Body of pancreas (tissue), 2 donors: ENCODE measurements around a stretch of chrX.

DNA sequence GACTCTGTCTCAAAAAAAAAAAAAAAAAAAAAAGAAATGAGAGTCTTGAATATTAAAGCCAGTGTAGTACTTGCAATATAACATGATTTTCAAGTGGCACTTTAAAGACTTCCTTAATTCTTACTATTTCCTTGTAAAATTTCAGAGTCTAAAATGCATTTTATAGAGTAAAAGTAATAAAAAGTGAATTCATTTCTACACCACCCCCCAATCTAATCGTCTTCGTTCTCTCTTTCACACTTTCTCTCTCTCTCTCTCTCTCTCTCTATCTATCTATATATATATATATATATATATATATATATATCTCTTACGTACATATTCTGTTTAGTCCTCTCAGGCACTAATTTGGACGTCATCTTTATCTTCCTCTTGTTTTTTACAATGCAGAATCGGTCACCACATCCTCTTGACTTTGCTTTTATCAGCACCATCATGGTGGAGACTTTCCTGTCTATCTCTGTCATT is 30.1 kb upstream of the PRKX start:
- PRO-cap = no peak
- RAMPAGE, long total RNA, 2 experiments = no peak in any of the 2 experiments

DNA sequence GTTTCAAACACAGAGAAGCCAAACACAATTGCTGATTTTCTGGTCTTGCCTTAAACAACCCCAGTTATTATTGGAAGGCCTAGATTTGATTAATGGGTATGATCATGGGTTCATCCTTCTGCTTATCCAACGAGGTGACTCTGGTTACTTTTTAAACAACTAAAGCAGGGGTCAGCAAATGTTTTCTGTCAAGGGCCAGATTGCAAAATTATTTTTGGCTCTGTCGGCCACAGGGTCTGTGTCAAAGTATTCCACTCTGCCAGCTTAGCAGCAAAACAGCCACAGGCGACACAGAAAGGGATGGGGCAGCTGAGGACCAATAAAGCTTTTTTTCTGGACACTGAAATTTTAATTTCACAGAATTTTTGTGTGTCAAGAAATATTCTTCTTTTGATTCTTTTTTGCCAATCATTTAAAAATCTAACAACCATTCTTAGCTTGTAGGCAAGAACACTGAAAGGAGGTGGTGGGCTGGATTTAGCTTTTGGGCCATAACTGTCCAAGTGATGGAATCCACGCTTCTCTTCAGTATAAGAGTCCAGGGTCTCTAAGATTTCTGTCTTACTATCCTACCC is 249.0 kb upstream of the STS start:
- PRO-cap = no peak
- RAMPAGE, long total RNA, 2 experiments = no peak in any of the 2 experiments

GRCh38 chrX:7252183-7252617 is 104.2 kb upstream of the PUDP start:
- PRO-cap = no peak
- RAMPAGE, long total RNA, 2 experiments = no peak in any of the 2 experiments

DNA sequence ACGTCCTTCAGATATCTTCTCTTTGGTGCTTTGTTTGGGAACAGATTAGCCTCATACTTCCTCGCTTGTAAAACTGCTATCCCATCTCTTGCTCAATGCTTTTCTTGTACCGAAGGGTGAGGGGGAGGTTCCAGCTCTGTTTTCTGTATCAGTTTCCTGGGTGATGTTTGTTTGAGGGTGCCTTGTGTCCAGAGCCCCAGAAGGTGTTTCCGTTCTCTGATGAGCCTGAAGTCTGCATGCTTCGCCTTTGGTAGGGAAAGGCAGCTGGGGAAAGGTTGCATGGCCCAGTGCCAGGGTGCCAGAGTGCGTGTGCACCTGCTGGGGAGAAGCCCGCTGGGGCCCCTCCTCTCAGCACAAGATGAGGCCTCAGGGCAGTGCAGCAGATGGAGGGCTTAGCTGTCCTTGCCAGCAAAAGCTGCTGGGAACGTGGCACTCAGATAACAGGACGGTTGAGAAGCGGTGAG is 73.7 kb downstream of the TBL1X start:
- PRO-cap = no peak
- RAMPAGE, long total RNA, 2 experiments = no peak in any of the 2 experiments

DNA sequence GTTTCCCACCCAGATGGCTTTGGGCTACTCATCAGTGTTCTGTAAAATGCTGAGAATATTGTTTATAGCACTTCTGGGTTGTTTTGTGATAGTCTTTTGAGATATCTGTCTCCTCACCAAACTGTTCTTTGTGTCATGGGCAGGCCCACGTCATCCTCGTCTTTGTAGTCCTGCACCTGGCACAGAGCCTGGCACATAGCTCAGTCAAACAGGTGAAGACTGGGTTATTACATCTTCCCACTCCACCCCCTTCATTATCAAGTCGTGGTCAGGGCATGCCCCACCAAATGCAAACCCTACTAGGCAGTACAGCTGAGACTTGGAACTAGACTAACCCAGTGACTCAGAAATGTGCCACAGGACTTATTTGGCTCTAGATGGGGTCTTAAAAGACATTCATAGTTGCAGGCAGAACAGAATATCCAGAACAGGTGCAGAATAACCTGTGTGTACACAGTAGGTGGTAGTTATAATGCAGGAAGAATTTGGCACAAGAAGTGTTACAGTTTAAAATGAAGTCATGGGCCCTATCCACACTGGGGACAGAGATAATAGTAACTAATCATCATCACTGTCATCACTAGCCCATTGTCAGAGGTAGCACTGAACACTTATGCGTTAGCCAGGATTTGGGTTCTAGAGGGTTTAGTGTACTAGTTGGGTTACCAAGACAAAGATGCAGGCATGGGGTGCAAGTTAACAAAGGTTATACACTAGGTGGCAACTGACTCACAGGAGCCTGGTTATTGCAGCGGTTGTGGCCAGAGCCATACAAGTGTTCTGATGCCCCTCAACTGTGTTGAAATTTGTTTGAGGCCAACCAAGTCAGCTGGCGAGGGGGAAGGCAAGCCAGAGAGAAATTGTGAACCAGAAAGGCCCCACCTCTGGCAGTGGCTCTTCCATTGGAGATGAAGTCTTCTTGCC is 75.0 kb downstream of the TBL1X start:
- PRO-cap = no peak
- RAMPAGE, long total RNA, 2 experiments = no peak in any of the 2 experiments

GRCh38 chrX:10012113-10012581 is 45.0 kb downstream of the CLDN34 start:
- PRO-cap = no peak
- RAMPAGE, long total RNA, 2 experiments = no peak in any of the 2 experiments

- PRO-cap = unidirectional peak, minus-strand start at chrX:10048810
- RAMPAGE, long total RNA, 2 experiments = no peak in any of the 2 experiments
Measured at GRCh38 chrX:10048466-10049077, 81.4 kb downstream of the CLDN34 start.

- PRO-cap = no peak
- RAMPAGE, long total RNA, 2 experiments = no peak in any of the 2 experiments
Measured at GRCh38 chrX:10110921-10111379, 45.8 kb upstream of the CLCN4 start.

- PRO-cap = no peak
- RAMPAGE, long total RNA, 2 experiments = no peak in any of the 2 experiments
Measured at GRCh38 chrX:10197476-10197763, 40.6 kb downstream of the CLCN4 start.

- PRO-cap = no peak
- RAMPAGE, long total RNA, 2 experiments = no peak in any of the 2 experiments
Measured at GRCh38 chrX:11664859-11665571, 705 bp downstream of the ARHGAP6 start.

DNA sequence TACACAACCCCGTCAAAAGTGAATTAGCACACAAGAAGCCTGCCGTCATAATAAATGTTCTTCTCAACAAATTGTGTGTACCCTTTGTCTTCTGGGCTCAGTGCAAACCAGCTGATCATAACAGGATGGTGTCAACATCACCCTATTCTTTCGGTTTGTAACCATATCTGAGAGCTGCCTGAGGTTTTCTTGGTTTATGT is 28.9 kb downstream of the MSL3 start:
- PRO-cap = no peak
- RAMPAGE, long total RNA, 2 experiments = no peak in any of the 2 experiments

DNA sequence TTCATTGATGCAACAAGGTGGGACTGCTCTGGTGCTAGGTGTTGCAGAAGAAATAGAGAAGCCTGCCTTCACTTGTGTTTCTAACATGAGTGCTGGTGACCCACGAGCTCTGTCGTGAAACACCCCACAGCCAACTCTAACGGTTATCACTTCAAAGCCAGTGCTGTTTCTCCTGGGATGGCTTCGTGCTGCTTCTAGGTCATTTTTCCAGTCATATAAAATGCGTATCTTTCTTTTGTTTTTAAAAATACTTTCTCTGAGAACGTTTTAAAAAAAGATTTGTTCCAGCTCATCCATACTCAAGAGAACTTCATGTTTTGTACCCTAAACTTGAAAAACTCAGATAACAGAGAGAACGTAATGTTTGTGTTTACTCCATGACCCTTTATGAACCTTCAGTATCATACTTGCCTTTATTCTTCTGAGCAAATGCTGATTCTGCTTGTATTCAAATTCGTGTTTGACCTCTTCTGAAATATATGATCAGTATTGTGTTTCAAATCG is 18.7 kb upstream of the PRPS2 start:
- PRO-cap = no peak
- RAMPAGE, long total RNA, 2 experiments = no peak in any of the 2 experiments

DNA sequence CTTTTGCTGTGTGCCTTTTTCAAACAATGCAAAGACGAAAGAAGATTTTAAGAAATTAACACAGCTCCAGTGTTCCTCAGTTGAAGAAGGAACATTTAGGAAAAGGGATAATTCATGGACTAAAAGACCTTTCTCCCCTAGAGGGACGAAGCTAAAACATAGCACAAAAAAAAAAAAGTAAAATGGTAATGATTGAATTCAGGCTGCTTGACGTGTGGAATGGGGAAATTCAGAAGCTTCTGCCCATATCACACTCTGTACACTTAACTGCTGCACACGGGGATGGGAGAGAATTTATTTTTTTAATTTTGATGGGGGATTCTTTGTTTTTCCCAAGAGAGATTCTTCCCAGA is 3.7 kb downstream of the TMSB4X start:
- PRO-cap = no peak
- RAMPAGE, long total RNA, 2 experiments = no peak in any of the 2 experiments

- PRO-cap = no peak
- RAMPAGE, long total RNA, 2 experiments = no peak in any of the 2 experiments
Measured at GRCh38 chrX:13029752-13030899, 14.3 kb downstream of the FAM9C start.

DNA sequence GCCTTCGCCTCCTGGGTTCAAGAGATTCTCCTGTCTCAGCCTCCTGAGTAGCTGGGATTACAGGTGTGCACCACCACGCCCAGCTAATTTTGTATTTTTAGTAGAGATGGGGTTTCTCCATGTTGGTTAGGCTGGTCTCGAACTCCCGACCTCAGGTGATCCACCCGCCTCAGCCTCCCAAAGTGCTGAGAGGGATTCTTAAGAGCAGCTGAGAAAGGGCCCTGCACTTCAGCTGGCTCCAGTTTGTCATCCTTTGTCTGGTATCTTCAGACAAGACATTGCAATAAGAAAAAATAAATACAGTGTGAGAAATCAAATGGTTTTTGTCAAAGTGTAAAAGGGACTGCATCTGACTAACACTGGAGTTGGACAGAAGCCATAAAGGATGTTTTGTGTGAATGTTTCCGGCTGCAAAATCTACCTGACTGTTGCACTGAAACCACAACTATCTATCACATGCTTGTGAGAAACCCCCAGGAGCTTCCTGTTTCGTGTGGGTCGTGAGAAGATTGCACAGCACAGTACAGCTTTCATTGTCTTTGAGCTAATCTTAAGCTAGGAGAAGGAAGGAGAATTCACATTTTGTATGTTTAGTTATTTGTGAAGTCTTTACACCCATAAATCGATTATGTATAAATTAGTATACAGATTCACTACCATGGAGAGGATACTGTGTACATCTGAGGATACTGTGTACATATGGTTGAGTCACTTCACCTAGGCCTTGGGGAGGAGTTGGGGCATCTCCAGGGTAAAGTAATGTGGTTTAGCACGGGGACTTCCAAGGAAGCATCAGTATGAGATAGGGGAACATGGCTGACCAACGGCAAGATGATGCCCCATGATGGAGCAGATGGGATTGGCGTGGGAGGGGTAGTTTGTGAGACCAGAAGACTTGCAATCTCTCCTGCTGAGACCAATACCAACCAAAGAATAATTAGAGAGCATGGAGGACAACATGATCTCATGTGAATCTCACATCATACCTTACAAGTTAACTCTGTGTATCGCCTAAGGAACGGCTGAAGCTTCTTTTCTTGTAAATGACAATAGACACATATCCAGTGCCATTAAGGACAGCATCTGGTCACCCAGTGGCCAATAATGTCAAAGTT is 42.9 kb upstream of the FAM9C start:
- PRO-cap = no peak
- RAMPAGE, long total RNA, 2 experiments = no peak in any of the 2 experiments

- PRO-cap = no peak
- RAMPAGE, long total RNA, 2 experiments = no peak in any of the 2 experiments
Measured at GRCh38 chrX:13167876-13168273, 123.5 kb upstream of the FAM9C start.

DNA sequence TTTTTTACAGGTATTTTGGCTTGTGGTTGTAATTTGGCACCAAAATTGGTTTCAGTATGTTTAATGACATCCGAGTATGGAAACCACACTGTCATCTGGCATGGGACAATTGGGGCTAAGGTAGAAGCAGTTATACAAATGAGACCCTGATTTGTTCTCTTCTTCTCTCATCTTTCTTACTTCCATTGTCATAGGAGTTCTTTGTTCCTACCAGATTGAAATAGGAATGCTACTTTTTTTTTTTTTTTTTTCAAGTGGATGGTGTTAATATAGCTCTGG is 95.9 kb downstream of the ATXN3L start:
- PRO-cap = no peak
- RAMPAGE, long total RNA, 2 experiments = no peak in any of the 2 experiments

GRCh38 chrX:13239342-13239678 is 80.5 kb downstream of the ATXN3L start:
- PRO-cap = no peak
- RAMPAGE, long total RNA, 2 experiments = no peak in any of the 2 experiments

- PRO-cap = no peak
- RAMPAGE, long total RNA, 2 experiments = no peak in any of the 2 experiments
Measured at GRCh38 chrX:13249183-13249584, 70.7 kb downstream of the ATXN3L start.

DNA sequence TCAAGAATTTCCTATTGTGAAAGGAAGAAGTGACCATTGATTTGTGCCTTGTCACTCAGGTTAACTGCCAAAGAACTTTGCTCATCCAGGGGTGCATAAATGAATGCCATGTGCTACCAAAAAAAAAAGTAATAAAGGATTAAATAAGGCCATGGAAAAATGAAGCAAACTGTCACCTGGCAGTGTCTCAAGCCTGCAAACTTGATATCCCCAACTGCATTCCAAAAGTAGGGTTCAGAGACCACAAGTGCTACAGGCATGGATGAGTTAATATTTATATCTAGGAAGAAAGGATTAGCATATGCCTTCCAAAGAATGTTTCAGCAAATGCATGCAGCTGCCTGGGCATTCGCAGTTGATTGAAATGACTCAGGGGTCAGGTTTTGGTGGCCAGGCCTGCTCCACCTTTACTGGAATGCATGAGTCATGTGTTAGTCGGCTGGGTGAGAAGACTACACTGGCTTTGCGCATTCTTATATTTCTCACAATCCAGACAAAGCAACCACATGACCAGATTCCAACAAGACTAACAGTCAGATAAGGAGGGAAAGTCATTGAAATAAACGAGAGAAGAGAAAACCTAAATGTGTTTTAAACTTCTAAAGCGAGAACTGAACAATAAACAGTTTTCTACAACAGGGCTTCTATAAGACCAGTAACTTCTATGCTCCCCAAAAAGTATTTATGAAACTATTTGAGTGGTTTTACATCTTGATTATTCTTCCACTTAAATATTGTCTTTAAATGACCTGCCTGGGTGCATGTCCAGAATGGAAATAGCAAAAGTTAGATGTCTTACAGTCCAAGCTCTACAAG is 78.6 kb upstream of the ATXN3L start:
- PRO-cap = no peak
- RAMPAGE, long total RNA, 2 experiments = no peak in any of the 2 experiments